ENCODE results near the genes CHGA, UBR7 and COX8C.

GRCh38 chr14:92669046-92669767 lies 79.2 kb downstream of the LGMN start:
- PRO-cap, result no peak
- RAMPAGE, long total RNA, 4 experiments, result no peak in any of the 4 experiments

- PRO-cap, result no peak
- RAMPAGE, long total RNA, 4 experiments, result no peak in any of the 4 experiments
These were observed 59.7 kb downstream of the LGMN start for GRCh38 chr14:92688744-92689041.

- PRO-cap, result no peak
- RAMPAGE, long total RNA, 4 experiments, result no peak in any of the 4 experiments
These were observed 44.3 kb downstream of the LGMN start for GRCh38 chr14:92703872-92704699.

DNA sequence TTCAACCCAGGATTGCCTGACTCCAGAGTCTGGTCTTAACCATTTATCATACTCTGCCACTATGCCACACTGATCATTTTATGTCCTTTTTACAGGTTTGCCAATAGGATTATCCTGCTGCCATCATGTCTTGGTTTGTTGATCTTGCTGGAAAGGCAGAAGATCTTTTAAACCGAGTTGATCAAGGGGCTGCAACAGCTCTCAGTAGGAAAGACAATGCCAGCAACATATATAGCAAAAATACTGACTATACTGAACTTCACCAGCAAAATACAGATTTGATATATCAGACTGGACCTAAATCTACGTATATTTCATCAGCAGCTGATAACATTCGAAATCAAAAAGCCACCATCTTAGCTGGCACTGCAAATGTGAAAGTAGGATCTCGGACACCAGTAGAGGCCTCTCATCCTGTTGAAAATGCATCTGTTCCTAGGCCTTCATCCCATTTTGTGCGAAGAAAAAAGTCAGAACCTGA lies 3.2 kb downstream of the GOLGA5 start:
- PRO-cap, result no peak
- RAMPAGE, long total RNA, 4 experiments, result no peak in any of the 4 experiments

- PRO-cap, result no peak
- RAMPAGE, long total RNA, 4 experiments, result no peak in any of the 4 experiments
These were observed at the start of gene CHGA for GRCh38 chr14:92922796-92923832. Gene CHGA, plus strand, starts transcription at chr14:92923150.

DNA sequence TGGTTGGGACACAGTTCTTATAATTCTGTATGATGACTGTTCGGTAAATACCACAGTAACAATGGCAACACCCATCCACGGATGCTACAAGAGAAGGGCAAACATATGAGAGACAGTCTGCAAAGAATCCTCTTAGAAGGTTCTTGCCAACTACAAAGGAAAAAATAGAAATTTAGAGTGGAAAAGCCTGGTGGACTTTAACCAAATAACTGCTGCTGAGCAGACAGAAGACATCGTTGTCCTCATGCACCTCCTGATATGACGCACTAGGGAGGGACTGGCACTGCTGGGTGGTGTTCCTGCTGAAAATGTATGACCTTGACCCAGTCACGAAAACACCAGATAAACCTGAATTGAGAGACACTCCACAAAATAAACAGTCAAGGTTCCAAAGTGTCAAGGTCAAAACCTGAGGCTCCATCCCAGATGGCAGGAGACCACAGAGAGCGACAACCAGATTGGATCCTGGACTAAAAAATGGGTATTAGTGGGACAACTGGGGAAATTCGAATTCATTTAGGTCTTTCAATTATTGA lies 61.9 kb downstream of the CHGA start:
- PRO-cap, result no peak
- RAMPAGE, long total RNA, 4 experiments, result no peak in any of the 4 experiments

DNA sequence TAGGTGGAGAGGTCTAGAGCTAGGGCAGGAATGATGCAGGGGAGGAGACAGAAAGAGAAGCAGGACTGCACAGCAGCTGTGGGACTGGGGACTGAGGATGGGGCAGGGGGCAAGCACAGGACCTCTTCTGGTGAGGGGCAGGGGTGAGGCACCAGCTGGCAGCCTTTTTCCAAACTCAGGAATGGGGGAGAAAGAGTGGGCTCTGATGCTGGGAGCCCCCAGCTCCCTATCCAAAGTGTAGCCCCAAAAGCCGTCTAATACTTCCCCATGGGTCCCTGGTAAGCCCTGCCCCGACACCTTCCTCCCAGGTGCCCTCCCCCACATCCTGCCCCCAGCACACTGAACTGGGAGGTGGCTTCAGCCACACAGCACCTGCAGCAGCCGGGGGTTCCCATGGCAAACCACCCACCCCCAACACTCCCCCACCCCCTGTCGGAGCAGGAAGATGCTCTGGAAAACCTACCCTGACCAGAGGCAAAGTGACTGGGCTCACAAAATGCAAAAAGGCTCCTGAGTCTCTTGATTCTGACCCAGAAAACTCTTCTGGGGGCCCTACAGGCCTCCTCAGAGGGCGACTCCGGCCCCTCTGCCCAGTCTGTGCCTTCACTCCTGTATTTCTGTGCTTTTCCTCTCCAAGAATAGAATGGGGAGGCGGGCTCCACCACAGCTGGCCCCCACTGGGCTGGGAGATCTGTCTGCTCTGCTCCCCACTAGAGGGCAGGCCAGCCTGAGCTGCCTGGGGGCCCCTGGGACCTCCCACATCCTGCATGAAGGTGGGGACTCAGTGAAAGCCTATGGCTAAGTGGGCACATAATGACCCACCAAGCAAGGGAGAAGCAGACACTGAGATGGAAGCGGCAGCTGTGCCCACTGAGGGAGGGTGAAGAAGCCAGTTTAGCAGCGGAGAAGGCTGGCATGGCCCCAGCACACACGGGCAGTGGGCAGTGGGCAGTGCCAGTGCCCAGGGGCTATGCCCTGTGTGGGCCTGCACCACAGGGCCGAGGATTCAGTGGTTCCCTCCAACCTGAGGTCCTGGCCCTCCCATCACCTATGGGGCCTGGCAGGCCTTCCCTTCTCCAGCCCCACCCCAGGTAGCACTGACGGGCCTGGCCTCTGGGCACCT lies 81.5 kb downstream of the ITPK1 start:
- PRO-cap, result unidirectional peak, minus-strand start at position 619 of the sequence
- RAMPAGE, long total RNA, 4 experiments, result start-site peak on the minus strand in 1 of 4 experiments, centred at position 540 of the sequence, 5 reads per replicate

DNA sequence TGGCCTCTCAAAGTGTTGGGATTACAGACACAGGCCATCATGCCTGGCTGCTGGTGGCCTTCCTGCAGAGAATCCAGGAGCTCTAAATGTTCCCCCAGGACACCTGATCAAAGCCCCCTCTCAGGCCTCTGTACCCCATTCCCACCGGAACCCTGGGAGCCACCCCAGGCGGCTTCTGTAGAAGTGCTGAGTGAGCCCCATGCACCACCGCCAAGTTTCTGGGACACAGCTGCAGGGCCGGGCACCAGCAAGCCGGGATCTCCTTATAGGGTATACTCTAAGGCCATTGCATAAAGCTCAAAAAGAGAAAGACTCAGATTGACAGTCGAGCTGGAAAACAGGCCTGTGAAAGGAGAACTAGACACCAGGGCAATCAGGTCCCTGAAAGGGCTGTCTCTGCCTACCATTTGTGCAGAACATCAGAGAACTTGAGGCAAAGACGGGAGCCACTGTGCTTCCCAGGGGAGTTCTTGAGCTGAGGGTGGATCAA lies 51.3 kb downstream of the ITPK1 start:
- PRO-cap, result bidirectional peak, plus-strand start at position 324 of the sequence, minus-strand start at position 220 of the sequence
- RAMPAGE, long total RNA, 4 experiments, result no peak in any of the 4 experiments

- PRO-cap, result no peak
- RAMPAGE, long total RNA, 4 experiments, result no peak in any of the 4 experiments
These were observed 1.4 kb downstream of the LYSET start for GRCh38 chr14:93186537-93186924.

- PRO-cap, result bidirectional peak, plus-strand start at chr14:93207281, minus-strand start at chr14:93207065
- RAMPAGE, long total RNA, 4 experiments, result start-site peak on the plus strand in 4 of 4 experiments, at chr14:93207251-93207288 at its widest, 54 to 354 reads per replicate
These were observed at the start of gene UBR7 for GRCh38 chr14:93207166-93207884. Gene UBR7, plus strand, starts transcription at chr14:93207256.

DNA sequence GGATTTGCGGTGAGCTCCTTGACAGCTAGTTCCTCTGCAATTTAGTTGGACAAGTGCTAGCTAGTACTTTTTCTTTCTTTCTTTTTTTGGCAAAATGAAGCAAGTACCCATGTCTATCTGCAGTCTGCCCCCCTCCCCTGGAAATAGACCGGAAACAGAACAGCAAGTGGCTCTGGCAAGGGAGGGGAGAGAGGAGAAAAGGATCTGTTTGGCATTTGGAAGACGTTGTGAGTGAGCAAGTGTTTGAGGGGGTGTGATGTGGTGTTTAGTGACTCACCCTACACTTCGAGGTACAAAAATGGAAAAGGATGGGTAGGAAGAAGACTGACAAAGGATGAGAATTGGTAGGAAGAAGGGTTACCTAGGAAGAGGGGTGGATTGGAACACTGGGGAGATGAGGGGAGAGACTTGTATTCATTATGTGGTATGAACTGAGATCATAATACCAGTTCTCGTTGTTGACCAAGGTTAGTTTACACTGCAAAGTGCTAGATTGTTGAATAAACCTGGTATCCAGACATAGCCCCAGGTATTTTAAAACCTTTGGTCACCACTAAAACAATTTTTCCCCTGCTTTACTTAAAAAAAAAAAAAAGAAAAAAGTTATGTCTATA lies 936 bp downstream of the UBR7 start:
- PRO-cap, result no peak
- RAMPAGE, long total RNA, 4 experiments, result no peak in any of the 4 experiments

- PRO-cap, result no peak
- RAMPAGE, long total RNA, 4 experiments, result no peak in any of the 4 experiments
These were observed 11.4 kb downstream of the UBR7 start for GRCh38 chr14:93218341-93218926.

DNA sequence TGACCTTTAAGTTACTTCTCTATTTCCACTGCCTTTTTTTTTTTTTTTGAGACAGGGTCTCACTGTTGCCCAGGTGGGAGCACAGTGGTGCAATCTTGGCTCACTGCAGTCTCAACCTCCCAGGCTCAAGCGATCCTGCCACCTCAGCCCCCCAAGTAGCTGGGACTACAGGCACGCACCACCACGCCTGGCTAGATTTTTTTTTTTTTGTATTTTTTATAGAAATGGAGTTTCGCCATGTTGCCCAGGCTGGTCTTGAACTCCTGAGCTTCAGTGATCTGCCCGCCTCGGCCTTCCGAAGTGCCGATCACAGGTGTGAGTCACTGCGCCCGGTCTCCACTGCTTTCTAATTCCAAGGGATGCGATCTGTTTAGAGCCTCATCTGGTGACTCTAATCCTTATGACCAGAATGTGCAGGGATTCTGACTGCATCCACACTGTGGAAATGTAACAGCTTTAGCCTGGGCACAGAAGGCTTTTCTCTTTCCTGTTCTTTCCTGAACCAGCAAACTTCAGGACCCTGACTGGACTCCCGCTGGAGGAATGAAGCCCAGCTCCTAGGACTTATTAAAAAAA lies 34.1 kb downstream of the UBR7 start:
- PRO-cap, result no peak
- RAMPAGE, long total RNA, 4 experiments, result no peak in any of the 4 experiments

- PRO-cap, result no peak
- RAMPAGE, long total RNA, 4 experiments, result no peak in any of the 4 experiments
These were observed 56.6 kb downstream of the UBR7 start for GRCh38 chr14:93263606-93264159.

DNA sequence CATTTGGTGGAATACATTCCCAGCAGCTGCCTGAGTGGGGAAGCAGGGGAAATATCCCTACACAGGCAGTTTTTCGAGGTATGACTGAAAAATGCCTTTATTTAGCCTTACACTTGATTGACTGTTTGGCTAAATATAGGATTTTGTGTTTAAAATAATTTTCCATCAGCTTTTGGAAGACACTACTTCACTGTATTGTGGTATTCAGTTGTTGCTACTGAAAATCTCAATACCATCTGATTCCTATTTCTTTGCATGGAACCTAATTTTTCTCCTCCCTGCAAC lies 45.0 kb downstream of the BTBD7 start:
- PRO-cap, result no peak
- RAMPAGE, long total RNA, 4 experiments, result no peak in any of the 4 experiments

DNA sequence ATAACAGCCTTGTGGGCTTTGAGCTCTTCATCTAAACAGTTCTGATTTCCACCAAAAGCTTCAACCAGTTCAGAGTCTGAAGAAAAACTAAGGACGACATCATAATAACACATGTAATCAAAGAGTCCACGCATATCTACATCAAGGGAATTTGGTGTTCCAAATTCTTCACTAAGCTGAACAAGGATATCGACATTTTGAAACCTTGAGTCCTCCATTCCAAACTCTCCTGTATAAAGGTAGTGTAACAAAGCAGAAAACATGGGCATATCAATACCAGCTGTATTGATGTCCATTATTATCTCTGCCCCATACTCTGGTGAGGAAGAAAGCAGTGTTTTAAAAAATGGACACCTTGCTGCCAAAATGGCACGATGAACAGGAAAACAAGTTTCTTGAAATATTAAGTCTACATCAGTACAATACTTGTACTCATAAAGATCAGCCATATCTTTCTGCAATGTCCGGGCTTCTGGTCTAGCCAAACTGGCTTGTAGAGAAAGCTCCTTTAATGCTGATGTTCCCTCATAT lies 38.6 kb downstream of the BTBD7 start:
- PRO-cap, result no peak
- RAMPAGE, long total RNA, 4 experiments, result no peak in any of the 4 experiments

GRCh38 chr14:93346671-93347257 lies at the start of gene COX8C:
Gene COX8C, plus strand, starts transcription at chr14:93347182.
- PRO-cap, result no peak
- RAMPAGE, long total RNA, 4 experiments, result no peak in any of the 4 experiments

- PRO-cap, result no peak
- RAMPAGE, long total RNA, 4 experiments, result no peak in any of the 4 experiments
These were observed 85.6 kb downstream of the PRIMA1 start for GRCh38 chr14:93702643-93703044.

- PRO-cap, result no peak
- RAMPAGE, long total RNA, 4 experiments, result no peak in any of the 4 experiments
These were observed 31.1 kb downstream of the PRIMA1 start for GRCh38 chr14:93757072-93757608.

GRCh38 chr14:93955511-93956504 lies 20.6 kb downstream of the ASB2 start:
- PRO-cap, result no peak
- RAMPAGE, long total RNA, 4 experiments, result no peak in any of the 4 experiments

Data from esophagus muscularis mucosa (tissue), 4 donors.